Iris pigment epithelial cell (primary cell): ENCODE measurements around a stretch of chr6.

DNA sequence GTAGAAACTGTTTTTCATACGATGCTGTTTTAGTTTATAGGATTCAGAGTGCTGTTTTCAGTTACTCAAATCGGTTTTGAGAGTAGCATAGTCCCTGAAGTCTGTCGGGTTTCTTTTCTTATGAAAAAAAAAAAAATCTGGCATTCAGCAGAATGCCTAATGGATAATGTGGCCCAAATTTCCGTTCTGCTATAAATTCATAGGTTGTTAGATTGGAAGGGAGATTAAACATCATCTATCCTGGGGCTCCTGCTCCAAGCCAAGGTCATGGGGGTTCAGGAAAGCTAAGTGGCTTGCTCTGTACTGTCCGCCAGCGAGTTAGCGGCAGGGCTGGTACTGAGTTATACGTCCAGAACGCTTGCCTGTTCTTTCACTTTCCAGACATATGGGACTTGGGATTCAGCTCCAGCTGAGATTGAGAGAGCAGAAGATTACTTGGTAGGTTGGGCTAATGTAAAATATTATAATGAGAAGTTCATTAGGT lies 779 bp downstream of the RWDD1 start:
- RRBS, result no CpG with 5 or more reads among the region's 9 CpGs

GRCh38 chr6:116909057-116909371 lies 32.0 kb downstream of the RFX6 start:
- RRBS, result no CpG with 5 or more reads among the region's 1 CpG

GRCh38 chr6:117592644-117593665 lies 9.4 kb downstream of the GOPC start:
- RRBS, result no CpG with 5 or more reads among the region's 4 CpGs

- RRBS, result no CpG with 5 or more reads among the region's 10 CpGs
Measured at GRCh38 chr6:117999134-117999563, 92.1 kb downstream of the SLC35F1 start.

- RRBS, result no CpG with 5 or more reads among the region's 2 CpGs
Measured at GRCh38 chr6:118507222-118508144, 40.6 kb upstream of the PLN start.

GRCh38 chr6:118550959-118551502 lies 2.9 kb downstream of the PLN start:
- RRBS, result no CpG with 5 or more reads among the region's 2 CpGs

- RRBS, result no CpG with 5 or more reads among the region's 4 CpGs
Measured at GRCh38 chr6:118705769-118706595, 54.6 kb upstream of the CEP85L start.

DNA sequence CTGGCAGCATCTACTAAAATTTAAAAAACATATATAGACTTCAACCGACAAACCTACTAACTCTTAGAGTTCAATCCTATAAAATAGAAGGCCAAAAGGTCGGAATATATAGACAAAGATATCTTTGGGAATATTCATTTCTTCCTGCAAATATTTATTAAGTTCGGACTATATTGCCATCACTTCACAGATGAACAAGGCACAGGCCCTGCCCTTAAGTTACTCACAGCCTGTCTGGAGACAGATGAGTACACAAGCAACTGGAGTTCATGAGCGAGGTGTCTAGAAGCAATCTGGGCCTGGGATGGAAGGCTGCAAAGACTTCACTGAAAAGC lies 56.6 kb upstream of the CEP85L start:
- RRBS, result no CpG with 5 or more reads among the region's 4 CpGs

GRCh38 chr6:118748160-118749335 lies 97.2 kb upstream of the CEP85L start:
- RRBS, result no CpG with 5 or more reads among the region's 14 CpGs

GRCh38 chr6:118810267-118810973 lies 83.5 kb upstream of the ASF1A start:
- RRBS, result no CpG with 5 or more reads among the region's 5 CpGs

DNA sequence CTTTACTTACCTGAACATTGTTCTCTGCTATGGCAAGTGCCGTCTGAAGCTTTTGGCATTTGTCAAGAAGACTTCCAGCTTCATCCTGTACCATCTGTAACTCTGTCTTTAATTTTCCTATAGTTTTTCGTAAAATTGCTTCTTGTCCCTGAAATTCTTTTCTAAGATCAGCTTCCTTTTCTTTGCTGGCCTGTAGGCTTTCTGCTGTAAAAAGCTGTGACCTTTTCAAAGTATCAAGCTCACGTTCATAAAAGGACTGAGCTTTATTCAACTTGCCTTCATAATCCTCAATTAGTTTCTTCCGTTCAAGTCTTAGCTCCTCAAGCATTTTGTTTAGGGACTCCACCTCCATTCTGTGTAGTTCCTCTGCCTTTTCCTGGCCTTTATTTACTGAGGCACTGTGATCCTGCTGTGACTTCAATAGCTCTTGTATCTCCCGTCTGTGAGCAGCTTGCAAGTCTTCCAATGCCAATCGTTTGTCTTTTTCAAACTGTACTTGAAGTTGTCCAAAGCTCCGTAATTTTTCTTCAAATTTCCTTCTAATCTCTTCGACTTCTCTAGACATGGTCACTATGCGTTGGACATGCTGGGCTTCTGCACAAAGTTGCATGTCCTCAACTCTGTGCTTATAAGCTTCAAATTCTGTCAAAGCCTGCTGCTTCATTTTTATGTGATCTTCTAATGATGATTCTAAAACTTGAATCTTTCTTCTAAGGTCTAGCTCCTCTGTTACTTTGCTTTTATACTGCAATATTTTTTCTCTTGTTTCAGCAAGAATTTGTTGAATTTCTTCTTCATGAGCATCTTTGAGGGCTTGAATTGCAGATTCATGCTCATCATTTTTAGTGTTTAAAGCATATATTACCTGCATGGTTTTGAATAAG lies 54.3 kb downstream of the FAM184A start:
- RRBS, result no CpG with 5 or more reads among the region's 9 CpGs

DNA sequence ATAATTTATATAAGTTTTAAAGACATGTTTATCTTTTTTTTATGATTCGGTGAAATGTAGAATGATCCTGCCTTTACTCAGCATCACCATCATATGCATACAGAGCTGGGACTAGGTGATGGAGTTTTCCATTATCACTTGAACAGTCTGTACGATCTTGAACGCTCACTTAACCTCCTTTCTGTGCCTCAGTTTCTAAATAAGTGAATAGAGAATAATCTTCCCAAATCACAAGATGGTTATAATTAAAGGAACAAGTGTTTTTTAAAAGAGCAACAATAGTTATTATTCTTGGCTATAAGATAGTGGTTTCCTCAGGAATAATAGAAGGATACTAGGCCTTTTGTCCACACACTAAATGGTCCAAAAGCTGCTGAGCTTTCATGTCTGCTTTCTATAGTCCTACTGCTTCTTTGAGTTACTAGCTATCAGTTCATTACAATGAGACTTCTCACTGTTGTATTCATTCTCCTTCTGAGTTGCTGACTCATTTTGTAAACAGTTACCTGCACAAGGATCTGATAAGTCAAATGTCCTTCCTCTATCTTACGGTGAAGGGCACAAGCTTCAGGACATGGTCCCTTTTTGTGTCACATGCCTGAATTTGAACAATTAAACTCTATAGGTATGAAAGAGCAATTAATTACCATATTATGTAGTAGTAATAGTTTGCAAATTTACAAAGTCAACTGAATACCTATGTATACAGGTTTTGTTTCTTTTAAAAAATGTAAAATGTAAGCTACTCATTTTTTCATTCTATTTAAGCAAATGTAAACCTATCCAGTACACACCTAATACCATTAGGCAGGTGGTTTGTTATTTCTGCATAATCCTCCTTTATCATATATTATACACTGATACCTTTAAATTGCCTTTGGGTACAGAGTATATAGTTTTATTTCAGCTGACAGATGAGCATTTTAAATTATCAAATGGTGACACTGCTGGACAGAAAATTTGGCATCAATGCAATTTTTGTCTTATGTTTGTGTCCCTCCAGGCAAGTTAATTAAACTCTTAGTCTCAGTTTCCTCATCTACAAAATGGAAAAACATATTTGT lies 90.5 kb downstream of the MAN1A1 start:
- RRBS, result no CpG with 5 or more reads among the region's 4 CpGs

DNA sequence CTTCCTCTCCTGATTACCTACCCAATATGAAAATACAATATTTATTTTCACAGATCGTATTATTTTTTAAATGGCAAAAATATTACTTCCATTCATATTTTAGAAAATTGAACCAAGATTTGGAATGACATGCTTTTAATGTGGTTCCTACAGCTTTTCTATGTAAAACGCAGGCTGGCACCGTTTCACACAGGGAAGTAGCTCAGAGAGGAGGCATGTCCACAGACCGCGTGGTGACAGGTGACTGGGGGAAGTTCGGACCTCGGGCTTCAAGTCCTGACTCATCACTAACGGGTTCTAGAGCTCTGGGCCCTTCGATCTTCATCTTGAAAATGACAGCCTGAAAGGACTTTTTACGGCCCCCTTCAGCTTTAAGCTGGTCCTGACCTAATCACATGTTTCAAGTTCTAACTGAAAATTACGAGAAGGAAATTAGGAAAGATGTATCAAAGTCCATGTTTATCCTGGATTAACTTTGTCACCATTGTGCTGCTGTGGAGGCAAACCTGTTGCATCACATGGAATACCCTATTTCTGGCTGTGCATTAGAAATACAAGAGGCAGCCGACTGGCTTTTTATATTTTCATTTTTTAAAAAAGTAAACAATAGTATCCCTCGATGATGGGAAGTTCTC lies 2.1 kb downstream of the MAN1A1 start:
- RRBS, result no CpG with 5 or more reads among the region's 13 CpGs

DNA sequence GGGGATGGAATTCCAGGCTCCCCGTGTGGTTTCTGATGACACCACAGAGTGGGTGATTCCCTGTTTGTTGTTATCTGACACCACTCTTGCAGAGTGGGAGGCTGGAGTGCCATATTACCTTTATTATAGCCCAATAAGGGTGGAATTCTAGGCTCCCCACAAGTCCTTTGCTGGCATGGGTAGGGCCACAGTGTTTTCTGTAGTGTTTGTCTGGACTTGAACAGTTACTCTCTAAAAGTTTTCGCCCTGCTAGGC lies 264.7 kb upstream of the MAN1A1 start:
- RRBS, result no CpG with 5 or more reads among the region's 2 CpGs

- RRBS, result no CpG with 5 or more reads among the region's 4 CpGs
Measured at GRCh38 chr6:121767119-121767852, 331.8 kb downstream of the GJA1 start.

DNA sequence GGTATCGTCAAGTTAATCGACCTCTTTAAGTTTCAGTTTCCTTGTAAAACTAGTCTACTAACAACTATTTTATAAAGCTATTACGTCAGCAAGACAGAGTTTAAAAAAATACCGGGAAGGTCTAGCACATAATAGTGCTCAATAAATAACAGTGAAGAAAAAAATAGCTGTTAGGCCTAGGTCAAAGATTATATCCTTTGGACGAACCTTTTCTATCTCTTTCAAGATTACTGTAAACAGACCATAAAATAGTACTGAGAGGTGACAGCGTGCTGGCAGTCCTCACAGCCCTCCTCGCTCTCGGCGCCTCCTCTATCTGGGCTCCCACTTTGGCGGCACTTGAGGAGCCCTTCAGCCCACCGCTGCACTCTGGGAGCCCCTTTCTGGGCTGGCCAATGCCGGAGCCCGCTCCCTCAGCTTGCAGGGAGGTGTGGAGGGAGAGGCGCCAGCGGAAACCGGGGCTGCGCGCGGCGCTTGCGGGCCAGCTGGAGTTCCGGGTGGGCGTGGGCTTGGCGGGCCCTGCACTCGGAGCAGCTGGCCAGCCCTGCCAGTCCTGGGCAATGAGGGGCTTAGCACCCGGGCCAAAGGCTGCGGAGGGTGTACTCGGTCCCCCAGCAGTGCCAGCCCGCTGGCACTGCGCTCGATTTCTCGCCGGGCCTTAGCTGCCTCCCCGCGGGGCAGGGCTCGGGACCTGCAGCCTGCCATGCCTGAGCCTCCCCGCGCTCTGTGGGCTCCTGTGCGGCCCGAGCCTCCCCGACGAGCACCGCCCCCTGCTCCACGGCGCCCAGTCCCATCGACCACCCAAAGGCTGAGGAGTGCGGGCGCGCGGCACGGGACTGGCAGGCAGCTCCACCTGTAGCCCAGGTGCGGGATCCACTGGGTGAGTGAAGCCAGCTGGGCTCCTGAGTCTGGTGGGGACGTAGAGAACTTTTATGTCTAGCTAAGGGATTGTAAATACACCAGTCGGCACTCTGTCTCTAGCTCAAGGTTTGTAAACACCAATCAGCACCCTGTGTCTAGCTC lies 119.0 kb upstream of the HSF2 start:
- RRBS, result no CpG with 5 or more reads among the region's 54 CpGs